Right cardiac atrium (tissue), 1 donor: ENCODE results near the gene RAPH1.

DNA sequence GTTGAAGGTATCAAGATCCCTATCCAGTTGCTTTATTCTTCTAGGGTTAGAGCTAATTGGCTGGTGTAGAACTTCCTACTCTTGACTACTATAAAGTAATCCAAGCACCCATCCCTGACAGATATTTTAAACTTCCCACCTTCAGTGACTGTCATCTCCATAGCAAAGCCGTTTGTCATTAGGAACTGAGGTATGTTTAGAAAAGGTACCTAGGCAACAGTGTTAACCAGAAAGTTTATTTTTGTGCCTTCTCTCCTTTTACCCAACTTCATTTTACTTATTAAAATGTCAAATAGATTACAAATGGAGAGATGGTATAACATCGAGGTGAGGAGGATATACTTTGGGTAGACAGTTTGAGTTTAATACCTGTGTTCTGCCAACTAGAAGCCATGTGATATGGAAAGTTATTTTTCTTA is 4.5 kb downstream of the FAM117B start:
- PRO-cap: no peak

- PRO-cap: no peak
Observed at GRCh38 chr2:202642604-202643554, 8.1 kb downstream of the FAM117B start.

DNA sequence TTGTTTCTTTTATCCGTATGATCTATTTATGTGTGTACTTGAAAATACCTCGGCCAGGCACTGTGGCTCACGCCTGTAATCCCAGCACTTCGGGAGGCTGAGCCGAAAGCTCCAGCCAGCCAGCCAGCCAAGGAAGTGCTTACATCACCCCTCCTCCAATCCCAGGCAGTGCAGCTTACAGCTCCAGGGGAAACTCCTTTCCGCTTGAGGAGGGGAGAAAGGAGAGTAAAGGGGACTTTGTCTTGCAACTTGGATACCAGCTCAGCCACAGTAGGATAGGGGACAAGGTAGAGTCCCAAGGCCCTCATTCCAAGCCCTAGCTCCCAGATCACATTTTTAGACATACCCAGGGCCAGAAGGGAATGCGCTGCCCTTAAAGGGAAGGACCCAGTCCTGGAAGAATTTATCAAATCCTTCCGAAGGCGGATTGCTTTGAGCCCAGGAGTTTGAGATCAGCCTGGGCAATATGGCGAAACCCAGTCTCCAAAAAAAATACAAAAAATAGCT is 65.5 kb downstream of the ICA1L start:
- PRO-cap: bidirectional peak, plus-strand start at position 191 of the sequence, minus-strand start at position 62 of the sequence

DNA sequence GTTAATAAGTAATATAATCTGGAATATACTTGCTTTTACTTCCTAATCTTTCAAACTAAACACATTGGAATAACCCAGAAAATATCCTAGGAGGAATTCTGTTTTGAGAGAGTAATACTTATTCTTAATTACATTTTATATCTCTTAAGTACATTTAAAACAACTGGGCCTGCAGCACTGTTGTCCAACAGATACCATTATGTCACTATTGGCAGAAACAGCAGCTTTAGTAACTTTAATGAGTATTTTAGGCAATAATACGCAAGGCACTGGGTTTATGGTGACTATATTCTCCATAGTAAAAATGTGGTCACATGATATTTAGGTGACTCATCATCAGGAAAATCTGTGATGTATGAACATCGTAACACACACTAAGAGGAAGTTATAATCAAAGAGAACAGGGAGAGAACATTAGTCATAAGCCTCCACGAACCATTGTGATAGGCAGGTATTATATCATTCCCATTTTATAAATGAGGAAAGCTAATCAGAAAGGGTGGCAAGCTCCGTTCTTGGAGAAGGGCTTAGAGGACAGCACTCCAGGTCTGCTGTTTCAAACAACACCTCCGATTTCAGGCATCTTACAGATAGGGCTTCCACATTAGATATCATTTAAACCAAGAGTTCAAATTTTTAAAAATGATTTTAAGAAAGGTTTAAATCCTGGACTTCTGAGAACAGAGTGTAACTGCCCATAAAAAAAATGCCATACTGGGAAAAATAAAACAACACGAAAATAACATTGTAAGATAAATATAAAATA is 36.9 kb downstream of the RAPH1 start:
- PRO-cap: no peak

DNA sequence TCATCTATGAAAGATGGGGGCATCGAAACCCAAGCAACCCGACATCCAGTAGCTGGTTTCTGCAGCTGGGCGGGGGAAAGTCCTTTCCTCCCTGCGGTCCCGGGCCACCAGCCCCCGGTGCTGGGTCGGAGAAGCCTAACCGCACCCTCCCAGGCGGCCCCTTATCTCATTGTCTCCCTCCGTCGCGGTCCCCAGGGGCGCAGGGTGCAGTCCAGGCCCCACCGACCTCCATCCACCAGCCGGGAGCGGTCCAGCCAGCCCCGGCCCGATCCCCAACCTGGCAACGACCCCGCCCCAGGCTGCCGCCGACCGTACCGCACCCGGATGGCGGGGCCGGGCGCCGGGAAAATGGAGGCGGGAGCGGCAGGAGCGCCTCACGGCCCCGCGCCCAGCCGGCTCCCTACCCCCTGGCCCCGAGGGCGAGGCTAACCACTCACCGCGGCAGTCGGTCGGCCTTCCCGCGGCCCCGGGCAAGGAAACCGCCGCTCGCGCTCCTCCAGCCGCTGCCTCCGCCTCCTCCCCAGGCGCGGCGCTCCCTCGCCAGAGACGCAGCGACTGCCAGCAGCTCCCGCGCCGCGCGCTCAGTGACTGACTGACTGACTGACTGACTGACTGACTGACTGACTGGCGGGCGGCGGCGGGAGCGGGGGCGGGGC is at the start of gene RAPH1:
Gene RAPH1 (minus strand): TSS at position 628 of the 656 bp plus-strand sequence.
- PRO-cap: bidirectional peak, plus-strand start at position 41 of the sequence, minus-strand start at position 81 of the sequence; bidirectional peak, plus-strand start at position 312 of the sequence, minus-strand start at position 279 of the sequence; bidirectional peak, plus-strand start outside the sequence, minus-strand start at position 590 of the sequence

- PRO-cap: no peak
Observed at GRCh38 chr2:203636911-203637284, 69.5 kb upstream of the CD28 start.

- PRO-cap: no peak
Observed at GRCh38 chr2:203648164-203648725, 58.2 kb upstream of the CD28 start.

- PRO-cap: no peak
Observed at GRCh38 chr2:203707482-203707865, 1.0 kb downstream of the CD28 start.

DNA sequence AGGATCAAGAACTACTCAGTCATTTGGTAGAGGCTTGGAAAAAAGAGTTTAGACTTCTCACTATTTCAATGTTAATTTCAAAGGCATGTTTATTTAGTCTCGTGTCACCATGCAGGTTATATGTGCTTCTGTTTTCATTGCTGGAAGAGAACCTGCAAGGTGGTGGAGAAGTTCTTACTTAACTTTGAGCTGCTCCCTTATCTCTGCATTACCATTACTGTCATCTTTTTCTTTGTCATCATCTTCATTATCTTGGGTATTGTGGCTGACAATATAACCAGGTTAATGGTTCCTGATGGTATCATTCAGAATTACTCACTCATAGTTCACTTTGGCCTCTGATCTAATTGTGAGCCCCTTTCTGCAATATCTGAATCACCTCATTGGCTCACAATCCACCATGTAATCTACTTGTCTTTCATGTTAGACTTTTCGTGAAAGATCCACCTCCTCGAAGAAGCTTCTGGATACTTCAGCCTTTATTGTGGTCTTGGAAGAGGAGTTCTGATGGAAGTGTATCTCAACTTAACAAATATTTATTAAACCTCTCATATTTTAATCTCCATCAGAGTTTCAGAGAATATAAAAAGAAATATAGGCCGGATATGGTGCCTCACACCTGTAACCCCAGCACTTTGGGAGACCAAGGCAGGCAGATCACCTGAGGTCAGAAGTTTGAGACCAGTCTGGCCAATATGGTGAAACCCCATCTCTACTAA is 5.0 kb downstream of the CD28 start:
- PRO-cap: no peak

DNA sequence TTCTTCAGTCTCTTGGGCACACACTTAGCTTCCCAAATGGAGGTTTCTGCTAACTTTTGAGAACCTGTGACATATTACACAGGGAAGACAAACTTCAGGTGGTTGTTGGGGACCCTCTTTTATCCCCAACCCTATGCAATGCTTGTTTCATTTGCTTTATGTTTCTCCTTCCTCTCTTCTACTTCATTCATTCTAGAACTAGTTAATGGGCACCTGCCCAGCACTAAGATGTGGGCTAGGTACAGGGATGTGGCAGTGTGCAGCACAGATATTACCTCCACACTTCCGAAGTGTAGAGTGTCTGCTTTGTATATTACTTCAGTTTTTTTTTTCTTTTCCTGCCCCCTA is 35.1 kb downstream of the CD28 start:
- PRO-cap: no peak

GRCh38 chr2:203815219-203815537 is 52.4 kb upstream of the CTLA4 start:
- PRO-cap: no peak

DNA sequence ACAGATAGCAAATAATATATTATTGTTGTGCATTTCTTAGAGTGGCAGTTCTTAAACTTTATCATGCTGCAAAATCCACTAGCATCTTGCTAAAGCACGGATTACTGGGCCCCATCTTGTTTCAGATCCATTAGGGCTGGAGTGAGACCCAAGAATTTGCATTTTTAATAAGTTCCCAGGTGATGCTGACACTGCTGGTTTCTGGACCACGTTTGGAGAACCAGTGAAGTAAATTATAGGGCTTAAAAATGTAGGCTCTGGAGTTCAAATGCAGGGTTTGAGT is 46.5 kb upstream of the PARD3B start:
- PRO-cap: no peak

- PRO-cap: no peak
Observed at GRCh38 chr2:204665213-204665772, 120.0 kb downstream of the PARD3B start.

GRCh38 chr2:205679859-205680621 is 2.3 kb upstream of the NRP2 start:
- PRO-cap: no peak

GRCh38 chr2:205685254-205686110 is 3.2 kb downstream of the NRP2 start:
- PRO-cap: bidirectional peak, plus-strand start at chr2:205685922, minus-strand start at chr2:205685766

DNA sequence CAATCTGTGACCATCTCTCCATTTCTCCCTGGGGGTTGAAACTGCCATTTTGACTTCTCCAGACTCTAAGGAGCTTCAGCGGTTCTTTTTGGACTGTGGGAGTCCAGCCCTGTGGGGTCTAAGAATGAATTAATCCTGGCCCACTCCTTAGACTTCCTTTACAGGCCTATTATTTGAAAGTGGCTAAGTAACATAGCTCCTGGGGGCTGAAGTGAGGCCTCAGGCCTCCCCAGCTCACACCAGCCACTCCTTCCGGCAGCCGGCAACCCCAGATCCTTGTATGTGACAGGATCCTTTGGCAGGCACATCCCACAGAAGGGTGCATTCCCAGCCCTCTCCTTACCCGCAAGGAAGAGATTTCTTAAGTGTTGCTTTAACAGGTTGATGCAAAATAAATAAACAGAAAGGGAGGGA is 32.4 kb downstream of the NRP2 start:
- PRO-cap: no peak

GRCh38 chr2:205768135-205768676 is 85.9 kb downstream of the NRP2 start:
- PRO-cap: no peak

- PRO-cap: no peak
Observed at GRCh38 chr2:205777143-205777602, 94.9 kb downstream of the NRP2 start.

GRCh38 chr2:205800704-205801231 is 118.5 kb downstream of the NRP2 start:
- PRO-cap: no peak

- PRO-cap: no peak
Observed at GRCh38 chr2:205944525-205945074, 141.4 kb downstream of the INO80D start.